HCT116 (cell line): ENCODE measurements around the gene IP6K3.

GRCh38 chr6:33391130-33391752, 382 bp upstream of the KIFC1 start:
- RRBS: under 1% methylated on average over 9 of the region's 47 CpGs

DNA sequence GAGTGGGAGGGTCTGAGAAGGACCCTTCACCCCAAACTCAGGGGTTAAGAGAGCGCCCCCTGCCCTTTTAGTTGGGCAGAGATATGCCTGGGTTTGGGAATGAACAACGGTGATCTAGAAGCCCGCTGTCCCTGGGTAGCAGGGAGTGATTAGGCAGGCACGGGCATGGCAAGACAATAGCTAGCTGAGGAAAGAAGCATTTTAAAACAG, 565 bp upstream of the CUTA start:
- RRBS: no CpG with 5 or more reads among the region's 4 CpGs

GRCh38 chr6:33418777-33419385, 974 bp upstream of the CUTA start:
- RRBS: no CpG with 5 or more reads among the region's 7 CpGs

DNA sequence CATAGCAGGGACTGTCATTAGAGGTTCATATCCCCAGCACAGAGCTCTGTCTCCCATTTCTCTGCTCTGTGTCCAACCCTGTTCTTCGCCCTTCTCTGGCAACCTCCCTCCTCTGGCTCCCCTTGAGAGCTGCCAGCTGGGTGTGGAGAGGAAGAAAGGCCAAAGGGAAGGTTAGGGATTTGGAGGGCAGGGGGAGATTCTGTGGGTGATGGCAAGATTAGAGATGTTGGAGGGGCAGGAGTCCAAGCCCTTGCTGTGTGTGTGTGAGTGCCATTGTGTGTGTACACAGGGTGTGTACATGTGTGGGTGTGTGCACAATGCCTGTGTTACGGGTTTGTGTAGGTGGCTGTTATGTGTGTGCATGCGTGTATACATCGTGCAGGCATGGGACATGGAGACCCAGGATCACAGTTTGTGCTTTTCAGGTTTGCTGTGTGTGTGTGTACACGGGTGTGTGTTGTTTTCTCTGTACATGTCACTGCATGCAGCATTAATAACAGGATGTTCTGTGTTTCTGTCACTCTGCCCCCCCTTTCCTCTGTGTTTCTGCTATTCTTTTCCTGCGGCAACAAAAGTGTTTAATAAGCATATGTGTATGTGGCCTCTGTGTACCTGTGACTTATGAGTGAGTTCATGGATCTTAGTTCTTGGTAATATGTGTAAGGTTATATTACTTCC, 9.6 kb downstream of the SYNGAP1 start:
- RRBS: no CpG with 5 or more reads among the region's 6 CpGs

- RRBS: no CpG with 5 or more reads among the region's 19 CpGs
These were observed 10.2 kb upstream of the ZBTB9 start for GRCh38 chr6:33443838-33444826.

DNA sequence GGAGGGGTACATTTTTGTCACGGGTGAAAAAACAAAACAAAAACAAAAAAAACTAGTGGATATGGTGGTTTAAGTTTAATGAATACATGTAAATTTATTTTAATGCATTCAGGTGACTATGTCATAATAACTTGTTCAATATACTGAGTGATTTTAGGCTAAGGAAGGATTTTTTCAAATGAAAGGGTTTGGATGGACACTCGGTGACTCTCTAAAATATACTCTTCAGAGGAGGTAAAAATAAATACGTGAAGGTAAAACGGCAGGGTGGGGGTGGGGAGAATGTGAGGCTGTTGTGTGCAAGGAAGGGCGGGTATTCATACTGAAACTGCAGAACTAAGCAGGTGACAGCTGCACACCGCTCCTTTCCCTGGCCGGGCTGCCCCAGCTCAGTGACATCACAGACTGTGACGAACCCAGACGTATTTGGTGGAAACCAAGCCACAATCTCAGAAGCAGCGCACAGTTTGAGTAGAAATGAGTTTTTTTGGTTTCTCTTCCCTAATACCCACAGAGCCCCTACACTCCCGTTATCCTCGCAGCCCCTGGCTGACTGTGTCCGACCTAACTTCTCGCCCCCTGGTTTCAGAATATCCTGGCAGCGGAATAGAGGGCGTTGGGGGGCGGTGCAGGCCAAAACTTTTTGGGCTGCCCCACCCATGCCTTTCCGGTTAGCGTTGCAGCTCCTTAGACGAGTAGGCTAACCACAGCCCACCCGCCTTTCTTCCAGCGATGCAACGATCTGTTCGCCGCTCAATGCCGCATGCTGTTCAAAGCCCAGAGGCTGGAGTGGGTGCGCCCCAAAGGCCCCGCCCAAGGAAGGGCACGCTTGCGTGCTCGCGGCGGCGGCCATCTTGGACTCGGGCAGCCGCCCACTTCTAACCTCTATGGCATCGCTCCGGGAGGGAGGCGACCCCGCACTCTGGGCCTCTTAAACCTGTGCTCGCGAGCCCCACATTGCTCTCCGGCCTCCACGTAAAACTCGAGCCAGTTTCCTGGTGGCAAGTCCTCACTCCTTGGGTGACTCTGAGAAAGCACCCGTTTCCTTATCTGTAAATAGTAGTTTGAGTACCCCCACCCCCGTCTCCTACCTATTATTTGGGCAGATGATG, 9.1 kb downstream of the BAK1 start:
- RRBS: 2% methylated on average over 6 of the region's 47 CpGs

DNA sequence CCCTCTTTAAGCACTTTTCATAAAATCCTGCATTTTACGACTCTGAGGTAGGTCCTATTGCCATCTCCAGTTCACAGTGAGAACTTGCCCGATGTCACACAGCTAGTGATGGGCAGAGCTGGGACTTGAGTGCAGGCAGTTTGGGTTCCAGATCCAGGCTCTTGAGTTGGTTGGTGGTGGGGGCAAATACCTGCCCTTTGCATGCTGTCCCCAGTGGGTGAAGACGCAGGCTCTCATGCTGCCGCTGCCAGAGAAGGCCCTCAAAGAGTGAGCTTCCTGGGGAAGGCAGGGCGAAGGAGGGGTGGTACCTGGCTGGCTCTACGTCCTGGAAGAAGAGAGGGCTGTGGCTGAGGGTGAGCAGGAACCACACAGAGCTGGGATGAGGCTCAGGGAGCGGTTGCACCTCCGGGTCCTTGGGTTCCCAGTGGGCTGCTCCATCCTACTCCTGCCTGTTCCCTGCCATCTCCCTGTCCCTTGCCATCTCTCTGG, 6.1 kb upstream of the BAK1 start:
- RRBS: no CpG with 5 or more reads among the region's 8 CpGs

GRCh38 chr6:33683722-33684560, 27.6 kb downstream of the UQCC2 start:
- RRBS: no CpG with 5 or more reads among the region's 18 CpGs

DNA sequence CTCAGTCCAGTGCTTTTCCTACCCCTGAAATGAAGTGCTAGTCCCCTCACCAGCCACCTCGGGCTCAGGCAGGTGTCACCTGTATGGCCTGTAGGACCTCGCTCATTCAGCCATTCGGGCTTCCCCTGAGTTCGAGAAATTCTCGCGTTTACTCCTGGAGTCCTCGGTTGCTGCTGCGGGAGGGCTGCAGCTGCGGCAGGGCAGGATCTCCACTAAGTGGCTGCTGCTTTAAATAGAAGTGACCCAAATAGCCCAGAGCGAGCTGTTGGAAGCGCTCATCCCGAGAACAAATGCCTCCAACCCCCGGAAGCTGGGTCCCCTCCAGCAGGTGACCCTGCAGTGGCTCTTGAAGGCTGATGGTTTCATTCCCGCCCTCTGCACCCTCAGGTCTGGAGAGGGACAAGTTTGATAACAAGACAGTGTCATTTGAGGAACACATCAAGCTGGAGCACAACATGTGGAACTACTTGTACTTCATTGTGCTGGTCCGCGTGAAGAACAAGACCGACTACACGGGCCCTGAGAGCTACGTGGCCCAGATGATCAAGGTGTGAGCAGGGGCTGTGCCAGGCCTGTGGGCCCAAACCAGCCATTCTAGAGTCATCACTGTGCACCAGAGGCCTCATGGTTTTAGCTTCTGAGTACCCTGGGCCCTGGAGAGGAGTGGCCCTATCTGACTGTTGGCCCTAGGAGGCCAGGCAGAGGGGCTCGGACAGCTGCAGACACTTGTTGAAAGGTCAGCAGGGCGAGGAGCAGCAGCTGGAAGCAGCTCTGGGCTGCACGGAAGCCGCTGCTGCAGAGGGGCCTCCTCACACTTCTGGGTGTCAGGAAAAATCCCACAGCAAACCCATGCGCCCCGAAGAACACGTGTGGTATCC, 18.1 kb downstream of the UQCC2 start:
- RRBS: no CpG with 5 or more reads among the region's 26 CpGs

DNA sequence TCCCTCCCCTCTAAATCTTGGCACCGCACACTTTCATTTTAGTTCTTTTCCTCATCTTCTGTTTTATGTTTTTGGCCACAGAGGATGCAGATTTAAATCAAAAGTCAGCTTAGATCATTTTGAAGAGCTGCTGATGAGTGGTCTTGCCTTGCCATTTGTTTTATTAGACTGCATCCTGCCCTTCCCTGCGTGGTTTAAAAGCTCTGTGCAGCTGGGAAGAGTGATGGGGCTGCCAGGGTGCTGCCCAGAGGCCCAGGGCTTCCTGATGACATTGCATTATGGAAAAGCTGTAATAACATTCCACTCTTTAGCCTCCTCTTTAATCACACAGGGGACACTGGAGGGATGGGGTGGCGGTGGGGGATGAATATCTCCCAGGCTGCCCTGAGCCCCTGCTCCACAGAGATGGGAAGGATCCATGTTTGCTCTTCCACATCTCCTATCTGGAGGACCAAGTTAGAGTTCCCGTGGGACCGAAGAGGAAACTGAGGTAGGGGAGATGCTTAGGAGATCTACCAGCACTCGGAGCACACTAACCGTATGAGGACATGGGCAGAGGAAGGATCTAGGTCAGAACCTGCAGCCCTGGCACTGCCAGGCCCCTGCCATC, 6.7 kb upstream of the UQCC2 start:
- RRBS: no CpG with 5 or more reads among the region's 7 CpGs

DNA sequence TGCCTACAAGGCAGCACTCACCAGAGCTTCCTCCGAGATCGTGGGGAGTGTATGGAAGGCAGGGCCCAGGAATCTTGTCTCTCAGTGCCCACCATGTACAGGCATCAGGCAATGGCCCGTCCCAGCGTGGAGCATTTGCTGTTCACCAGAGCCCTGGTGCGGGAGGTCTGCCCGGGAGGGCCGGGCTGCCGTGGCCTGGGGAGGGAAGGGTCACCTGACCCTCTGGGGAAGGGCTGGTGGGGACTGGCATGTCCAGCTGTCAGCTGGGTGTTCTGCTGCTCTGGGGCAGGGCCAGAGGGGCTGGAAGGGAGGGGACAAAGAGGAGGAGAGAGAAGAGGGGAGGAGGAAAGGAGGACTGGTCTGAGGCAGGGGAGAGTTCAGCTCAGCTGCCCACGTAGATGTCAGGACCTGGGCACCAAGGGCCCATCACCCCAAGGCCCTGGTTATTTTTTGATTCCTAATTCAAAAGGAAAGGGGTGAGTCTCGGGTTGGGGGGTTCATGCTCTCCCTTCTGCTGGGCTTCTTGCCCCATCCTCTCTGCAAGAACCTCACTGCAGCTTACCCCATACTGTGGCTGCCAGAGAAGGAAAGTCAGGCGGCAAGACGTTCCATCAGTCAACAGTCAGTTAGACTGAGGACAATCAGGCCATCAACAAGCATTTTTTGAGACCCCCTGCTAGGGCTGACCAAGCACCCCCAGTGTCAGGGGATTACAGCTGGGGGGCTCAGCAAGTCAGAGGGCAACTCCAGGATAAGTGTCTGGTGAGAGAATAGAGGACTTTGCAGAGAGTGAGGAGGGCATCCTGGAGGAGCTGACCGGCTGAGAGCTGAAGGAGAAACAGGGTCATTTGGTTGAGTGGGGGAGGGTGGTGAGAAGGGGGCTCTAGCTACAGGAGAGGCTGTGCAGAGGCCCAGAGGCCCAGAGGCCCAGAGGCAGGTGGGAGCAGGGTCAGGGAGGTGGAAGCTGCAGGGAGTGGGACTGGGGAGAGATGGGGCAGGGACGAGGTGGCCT, at the start of gene IP6K3:
Gene IP6K3, minus strand, starts transcription at position 169 of the 1,012 bp plus-strand sequence.
- RRBS: no CpG with 5 or more reads among the region's 14 CpGs

GRCh38 chr6:33750174-33750690, 3.5 kb upstream of the IP6K3 start:
- RRBS: no CpG with 5 or more reads among the region's 6 CpGs

DNA sequence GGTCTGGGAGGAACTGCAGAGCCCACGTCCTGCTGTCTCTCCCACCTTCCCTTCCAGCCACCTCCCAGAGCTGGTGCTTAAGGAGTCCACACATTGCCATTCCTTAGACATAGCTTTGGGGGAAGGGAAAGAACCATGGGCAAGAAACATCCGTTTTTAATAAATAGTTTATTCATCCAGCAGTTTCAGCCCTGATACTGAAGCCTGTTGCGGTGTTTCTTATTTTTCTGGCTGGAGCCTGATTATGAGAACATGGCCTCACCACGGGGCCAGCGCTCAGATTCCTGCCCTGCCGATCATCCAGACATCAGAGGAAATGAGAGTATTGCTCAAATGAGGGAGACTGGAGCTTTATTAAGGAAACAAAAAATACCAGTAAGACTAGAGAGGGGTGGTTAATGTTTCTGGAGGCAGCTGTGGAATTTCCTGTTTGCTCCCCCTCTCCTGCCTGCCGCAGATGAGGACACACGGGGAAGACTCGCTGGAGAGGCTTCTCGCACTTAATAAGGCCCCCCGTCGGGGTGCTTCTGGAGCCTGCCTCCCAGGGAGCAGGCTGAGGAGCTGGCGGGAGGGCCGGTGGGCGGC, 17.8 kb downstream of the LEMD2 start:
- RRBS: under 1% methylated on average over 2 of the region's 15 CpGs

- RRBS: no CpG with 5 or more reads among the region's 10 CpGs
These were observed 7.7 kb downstream of the LEMD2 start for GRCh38 chr6:33781028-33781835.

DNA sequence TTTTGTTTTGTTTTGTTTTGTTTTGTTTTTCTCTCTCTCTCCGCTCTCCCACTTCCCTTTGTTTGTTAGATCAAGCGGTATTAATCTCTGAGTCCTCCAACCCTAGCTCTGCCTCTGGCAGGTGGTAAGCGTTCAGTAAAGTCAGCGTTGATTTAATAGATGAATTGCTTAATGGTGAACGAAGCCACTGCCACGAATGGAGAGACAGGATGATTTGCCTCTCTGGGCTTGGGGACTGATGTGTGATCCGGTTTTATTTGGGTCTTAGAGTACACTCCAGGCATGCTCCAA, 349 bp upstream of the LEMD2 start:
- RRBS: no CpG with 5 or more reads among the region's 7 CpGs

DNA sequence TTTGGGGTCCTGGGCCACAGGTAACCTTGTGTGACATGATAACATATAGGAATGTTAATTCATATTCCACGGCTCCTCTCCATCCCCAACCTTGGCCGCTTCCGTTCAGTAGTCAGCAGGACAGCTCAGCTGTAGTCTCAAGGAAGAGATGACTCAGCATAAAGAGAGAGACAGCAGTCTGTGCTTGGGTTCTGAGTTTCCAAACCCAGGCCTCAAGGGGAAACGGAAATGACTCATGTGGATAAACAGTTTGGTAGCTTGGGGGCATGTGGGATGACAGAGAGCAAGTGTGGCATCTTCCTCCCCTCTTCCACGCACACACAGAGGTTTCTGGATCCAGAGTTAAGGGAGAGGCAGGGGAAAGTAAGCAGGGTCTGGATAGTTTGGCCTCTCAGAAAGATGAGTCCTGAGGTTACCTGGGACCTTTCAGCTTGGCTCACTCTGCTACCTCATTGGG, 36.3 kb upstream of the MLN start:
- RRBS: no CpG with 5 or more reads among the region's 5 CpGs

- RRBS: no CpG with 5 or more reads among the region's 9 CpGs
These were observed 2.3 kb downstream of the SMIM29 start for GRCh38 chr6:34246259-34247143.

DNA sequence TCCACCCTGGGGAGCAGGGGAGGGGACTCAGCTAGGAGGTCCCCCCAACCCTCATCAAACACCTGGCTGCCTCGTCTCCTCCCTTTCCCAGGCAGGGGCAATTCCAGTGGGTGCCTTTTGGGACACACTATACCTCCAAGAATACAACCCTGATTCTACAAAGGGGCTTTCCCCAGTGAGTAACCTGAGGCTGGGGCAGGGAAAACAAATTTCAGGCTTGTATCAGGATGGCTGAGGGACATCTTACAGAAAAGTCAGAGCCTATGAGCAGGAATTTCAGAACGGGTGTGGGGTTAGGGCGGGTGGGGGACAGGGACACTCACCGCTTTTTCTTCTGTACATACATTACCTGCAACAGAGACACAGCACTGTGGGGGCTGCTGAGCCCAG, 1.7 kb downstream of the SMIM29 start:
- RRBS: no CpG with 5 or more reads among the region's 4 CpGs

GRCh38 chr6:34295397-34296128, 46.8 kb upstream of the SMIM29 start:
- RRBS: no CpG with 5 or more reads among the region's 5 CpGs

DNA sequence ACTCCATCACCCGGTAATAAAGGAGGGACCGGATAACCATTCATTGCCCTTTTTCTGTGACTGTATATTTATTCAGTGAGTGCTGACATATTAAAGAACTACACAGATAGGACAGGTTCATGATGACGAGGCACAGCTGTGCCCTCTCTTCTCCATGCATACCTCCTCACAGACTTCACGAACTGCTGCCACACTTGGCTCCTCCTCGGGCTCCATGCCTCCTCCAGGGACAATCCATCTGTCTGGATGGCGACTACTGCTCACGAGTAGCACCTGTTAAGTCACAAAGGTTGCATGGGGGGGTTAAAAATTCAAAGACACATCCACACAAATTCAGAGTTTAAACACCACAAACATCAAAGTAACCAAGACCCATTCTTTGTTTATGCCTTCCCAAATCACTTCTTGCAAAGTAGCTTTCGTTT, 50.8 kb downstream of the NUDT3 start:
- RRBS: no CpG with 5 or more reads among the region's 8 CpGs